Jejunum (tissue), 1 donor: ENCODE results near the gene UBE2L5.

DNA sequence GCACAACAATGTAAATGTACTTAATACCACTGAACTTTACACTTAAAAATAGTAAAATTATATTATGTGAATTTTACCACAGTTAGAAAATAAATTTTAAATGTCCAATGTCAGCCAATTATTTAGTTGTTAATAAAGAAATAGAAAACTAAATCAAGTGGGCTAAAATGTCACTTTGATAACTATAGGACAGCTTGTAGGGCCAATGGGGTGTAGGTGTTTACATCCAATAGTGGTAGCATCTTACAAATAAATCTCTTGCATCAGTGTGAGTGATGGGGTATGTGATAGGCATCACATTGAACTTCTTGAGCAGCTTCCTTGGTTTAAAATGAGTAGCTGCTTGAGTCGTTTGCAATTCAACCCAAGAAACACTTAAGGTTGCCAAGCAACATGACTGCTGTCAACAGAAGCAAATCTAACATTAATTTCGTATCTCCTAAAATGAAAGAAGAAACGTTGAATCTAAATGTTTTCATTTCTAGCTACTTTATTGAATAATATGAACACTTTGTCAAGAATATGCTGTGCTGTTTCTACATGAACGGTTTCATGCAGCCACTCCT, 305.0 kb downstream of the MTUS2 start:
- PRO-cap: no peak

- PRO-cap: no peak
Observed at GRCh38 chr13:29509633-29510670, 85.5 kb downstream of the SLC7A1 start.

GRCh38 chr13:29513936-29514722, 81.4 kb downstream of the SLC7A1 start:
- PRO-cap: no peak

DNA sequence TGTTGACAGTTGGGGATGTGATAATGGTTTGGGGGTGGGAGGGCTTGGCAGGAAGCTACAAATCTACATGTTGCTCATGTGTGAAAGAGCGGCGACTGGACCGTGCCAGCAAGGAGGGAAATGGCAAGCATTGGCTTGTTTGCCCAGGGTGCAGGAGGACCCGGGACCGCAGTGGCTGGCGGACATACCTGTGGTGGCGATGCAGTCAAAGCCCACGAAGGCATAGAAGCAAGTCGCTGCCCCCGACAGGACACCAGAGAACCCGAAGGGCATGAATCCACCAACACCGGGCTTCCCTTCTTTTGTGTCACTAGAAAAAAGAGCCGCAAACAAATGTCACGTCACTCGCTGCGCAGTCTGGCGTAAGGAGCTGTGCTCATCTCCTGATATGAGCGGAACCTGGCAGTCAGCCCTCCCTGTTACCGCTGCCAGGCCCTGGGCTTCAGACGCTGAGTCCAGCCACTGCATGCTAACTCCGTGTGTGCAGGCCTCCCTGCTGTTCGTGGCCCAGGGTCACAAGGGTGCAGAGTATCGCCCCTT, 71.5 kb downstream of the SLC7A1 start:
- PRO-cap: no peak

- PRO-cap: no peak
Observed at GRCh38 chr13:29572987-29573642, 22.4 kb downstream of the SLC7A1 start.

DNA sequence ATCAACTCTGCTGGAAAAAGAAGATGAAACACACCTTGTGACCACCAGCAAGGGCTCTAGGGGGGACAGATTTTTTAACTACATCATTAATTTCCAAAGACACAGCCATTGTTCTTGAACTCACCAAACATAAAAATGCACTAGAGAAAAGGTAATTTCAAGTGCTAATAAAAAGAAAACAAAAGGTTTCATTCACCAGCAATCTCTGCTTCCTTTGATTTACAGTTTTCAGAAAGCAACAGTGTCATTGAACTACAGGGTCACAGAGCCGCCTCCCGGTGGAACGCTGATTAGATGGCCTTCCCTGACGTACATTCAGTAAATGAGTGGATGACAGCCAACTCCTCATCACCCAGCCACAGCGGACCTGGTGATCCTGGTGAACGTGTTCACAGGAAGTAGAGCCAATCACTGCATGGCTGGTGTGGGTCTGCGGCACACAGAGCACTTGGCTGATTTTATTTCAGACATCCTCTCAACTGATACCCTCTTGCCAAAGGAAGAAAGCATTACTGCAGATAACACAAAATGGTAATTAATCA, 83.8 kb upstream of the SLC7A1 start:
- PRO-cap: no peak

GRCh38 chr13:29756794-29757297, 93.6 kb downstream of the UBL3 start:
- PRO-cap: no peak

DNA sequence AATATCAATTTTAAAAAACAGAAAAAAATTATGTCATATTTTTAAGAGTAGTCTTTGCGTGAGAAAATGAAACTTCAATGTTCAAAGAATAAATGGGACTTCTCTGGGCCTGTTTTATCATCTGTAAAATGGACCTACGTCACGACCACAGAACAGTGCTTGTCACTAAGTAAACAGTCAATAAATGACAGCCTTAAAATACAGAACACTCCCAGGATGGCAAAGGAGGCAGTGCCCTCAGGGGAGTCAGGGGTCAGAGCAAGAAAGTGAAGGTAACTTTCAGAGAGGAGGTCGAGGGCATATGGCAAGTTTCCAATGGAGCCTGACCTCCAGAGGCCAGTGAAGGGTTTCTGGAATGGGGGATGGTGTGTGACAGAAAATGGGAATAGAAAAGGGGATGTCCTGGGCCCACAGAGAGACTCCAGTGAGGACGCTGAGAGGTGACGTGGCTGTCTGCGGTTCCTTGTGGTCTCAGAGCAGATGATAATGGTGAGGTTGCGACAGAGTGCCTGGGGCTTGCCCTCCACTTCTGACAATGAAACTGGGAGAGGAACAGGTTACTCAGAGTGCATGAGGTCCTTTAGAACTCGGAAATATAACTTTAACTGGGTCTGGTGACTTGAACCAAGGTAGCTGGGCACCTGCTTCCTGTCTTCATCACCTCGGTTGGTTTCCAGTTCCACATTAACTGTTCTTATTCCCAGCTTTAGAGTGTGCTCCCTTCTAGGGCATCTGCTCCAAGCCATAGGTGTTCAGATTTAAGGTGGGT, 91.7 kb downstream of the UBL3 start:
- PRO-cap: no peak

- PRO-cap: no peak
Observed at GRCh38 chr13:29828069-29829307, 21.9 kb downstream of the UBL3 start.

GRCh38 chr13:29849350-29850142, 871 bp downstream of the UBL3 start:
- PRO-cap: bidirectional peak, plus-strand start at chr13:29849414, minus-strand start at chr13:29849108

- PRO-cap: no peak
Observed at GRCh38 chr13:29924478-29925175, 74.2 kb upstream of the UBL3 start.

- PRO-cap: no peak
Observed at GRCh38 chr13:29936111-29936771, 85.8 kb upstream of the UBL3 start.

GRCh38 chr13:29954317-29955118, 104.1 kb upstream of the UBL3 start:
- PRO-cap: no peak

DNA sequence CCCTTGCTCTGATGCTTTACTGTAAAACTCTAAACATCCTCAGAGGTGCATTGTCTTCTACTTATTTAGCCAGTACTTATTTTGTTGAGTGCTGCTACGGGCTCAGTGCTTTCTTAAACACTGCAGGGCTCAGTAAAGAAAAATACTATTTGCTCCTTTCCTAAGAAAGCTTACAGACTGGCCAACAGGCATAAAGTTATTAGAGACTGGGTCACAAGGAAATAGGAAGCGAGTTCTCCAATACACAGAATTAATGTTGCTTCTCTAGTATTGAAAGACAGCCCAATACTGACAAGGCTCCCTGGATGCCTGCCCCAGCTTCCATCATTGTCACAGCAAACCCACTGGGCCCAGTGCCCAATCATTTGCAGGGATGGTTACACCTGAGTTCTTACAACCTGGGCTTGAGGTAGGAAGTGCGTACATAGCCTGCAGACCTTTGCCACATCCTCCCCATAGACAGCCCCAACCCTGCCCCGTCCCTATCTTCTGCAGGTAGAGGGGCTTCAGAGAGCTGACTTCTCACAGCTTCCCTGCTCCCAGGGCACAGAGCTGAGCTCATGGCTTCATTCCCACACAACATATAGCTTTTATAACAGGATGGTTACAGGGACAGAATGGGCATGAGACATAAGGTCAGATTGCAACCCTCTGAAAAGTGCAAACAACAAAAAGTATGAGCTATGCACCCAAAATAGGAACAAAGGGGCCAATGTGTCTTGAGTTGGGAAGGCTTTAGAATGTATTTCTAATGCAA, 108.0 kb upstream of the UBL3 start:
- PRO-cap: no peak

DNA sequence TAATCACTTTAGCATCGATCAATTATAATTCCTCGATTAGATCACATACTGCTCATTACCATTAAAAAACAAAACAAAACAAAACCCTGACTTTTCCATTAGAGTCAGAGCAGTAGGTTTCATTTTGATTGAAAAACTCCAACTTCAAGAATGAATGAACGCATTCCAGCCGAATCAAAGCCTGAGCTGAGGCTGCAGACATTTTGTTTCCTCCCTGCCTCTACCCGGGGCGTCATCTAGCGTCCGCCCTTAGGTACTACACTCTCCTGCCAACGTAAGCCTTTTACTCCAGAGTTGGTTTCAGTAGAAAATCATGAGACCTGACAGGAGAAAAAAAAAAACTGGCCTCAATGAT, 194.5 kb downstream of the KATNAL1 start:
- PRO-cap: no peak

- PRO-cap: bidirectional peak, plus-strand start at chr13:30374041, minus-strand start at chr13:30373958
Observed at GRCh38 chr13:30373658-30374193, 48.6 kb upstream of the UBE2L5 start.

DNA sequence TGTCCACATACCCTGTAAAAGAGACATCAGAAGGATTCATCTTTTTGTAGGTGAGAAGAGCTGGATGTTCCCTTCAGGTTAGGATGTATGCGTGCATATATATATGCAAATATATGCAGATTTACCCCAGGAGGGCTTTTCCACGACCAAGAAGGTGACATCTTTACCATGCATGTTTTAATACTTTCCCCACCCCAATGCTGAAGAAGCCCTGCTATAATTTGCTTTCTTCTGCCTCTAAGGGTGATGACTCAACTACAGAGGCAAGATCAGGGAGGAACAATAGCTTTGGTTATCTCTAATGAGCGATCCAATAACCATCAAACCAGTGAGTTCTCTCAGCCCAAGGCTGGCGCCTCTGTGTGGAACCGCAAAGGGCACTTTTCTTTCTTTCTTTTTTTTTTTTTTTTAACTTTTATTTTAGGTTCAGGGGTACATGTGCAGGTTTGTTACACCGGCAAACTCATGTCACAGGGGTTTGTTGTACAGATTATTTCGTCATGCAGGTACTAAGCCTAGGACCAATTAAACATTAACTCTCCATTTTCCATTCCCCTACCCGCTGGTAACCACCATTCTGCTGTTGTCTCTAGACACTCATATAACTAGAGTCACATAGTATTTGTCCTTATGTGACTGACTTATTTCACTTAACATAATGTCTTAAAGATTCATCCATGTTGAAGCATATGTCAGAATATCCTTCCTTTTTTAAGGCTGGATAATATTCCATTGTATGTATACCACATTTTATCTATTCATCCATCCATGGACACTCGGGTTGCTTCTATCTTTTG, 25.7 kb upstream of the UBE2L5 start:
- PRO-cap: no peak

DNA sequence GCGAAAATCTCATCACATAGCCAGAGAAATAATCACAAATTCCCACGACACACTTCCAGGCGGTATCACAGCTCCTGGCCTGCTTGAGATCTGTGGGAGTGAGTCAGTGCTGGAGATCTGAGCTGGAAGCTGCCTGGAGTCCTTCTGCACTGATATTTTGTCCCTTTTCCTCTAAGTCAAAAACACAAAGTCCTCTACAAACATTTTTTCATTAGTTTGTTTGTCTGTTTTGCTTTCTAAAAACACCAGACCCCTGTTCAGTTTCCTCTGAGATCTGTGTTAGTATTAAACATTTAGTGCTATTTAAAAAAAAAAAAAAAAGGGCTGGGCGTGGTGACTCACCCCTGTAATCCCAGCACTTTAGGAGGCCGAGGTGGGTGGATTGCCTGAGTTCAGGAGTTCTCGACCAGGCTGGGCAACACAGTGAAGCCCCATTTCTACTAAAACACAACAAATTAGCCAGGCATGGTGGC, 12.3 kb upstream of the UBE2L5 start:
- PRO-cap: no peak

- PRO-cap: bidirectional peak, plus-strand start at chr13:30421661, minus-strand start at chr13:30421814; bidirectional peak, plus-strand start at chr13:30422375, minus-strand start at chr13:30422228
Observed at GRCh38 chr13:30421503-30422333, 575 bp upstream of the UBE2L5 start.

DNA sequence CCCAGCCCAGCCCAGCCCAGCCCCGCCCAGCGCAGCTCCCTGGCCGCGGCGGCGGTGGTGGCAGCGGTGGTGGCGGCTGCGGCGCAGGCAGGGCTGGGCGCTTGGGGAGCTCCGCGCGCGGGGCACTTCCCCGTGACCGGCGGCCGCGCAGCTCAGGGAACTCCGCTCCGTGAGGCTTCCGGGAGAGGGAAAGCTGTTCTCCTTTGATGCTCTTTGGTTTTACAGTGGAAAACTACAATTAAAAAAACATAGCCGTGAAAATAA, at the start of gene UBE2L5:
TSS of gene UBE2L5 (plus strand) at position 160 of the 264 bp plus-strand sequence.
- PRO-cap: bidirectional peak, plus-strand start at position 42 of the sequence, minus-strand start outside the sequence